Amniotic epithelial cell (primary cell): ENCODE measurements around a stretch of chr7.

DNA sequence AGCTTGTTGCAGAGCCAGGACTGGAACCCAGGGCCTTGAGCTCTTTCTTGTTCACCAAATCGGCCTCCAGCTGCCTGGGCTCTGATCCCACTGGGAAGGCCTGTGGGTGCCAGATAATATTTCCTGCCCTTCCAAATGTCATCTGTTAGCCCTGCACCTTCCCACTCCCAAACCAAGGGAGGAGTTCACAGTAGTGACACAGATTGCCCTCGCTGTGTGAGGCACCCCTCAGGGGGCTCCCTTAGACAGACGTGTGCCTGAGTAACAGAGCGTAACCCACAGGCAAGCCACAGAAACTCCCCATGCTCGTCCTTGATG lies 973 bp upstream of the ASB10 start:
- RRBS: no CpG with 5 or more reads among the region's 5 CpGs

- RRBS: no CpG with 5 or more reads among the region's 6 CpGs
Measured at GRCh38 chr7:151432907-151433379, 7.0 kb downstream of the CRYGN start.

DNA sequence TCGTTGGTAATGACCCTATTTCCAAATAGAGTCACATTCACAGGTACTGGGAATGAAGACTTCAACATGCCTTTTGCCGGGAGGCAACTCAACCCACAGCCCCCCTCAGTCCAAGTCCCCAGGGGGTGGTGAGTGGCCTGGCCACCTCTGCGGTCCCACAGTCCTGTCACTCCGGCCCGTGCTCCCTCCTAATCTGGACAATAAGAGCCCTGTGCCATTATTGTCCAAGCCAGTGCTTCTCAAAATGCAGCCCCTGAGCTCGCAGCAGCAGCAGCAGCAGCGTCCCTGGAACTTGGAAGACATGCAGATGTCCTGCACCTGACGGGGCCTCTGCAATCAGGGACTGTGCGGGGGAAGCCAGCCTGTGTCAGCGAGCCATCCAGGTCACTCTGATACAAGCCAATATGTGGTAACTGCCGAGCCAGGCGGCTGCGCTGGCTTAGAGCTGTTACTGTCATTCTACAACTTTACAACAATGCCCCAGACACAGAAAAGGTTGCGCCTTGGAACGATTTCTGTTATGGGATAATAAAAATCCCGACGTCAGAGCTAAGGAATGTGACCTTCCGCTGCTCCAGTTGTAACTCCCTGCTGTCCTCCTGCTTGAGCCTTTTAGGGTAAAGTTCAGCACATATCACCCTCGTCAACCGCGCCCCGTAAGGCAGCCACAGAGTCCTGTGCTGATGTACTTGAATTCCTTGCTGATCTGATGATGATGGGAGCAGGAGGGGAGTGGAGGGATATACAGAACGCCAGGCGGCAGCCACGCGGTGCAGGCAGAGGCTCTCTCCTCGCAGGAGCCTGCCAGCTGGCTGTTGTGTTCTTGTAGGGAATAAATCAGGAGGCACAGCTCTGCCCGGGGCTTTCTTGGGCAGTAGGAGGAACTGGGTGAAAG lies 19.8 kb upstream of the CRYGN start:
- RRBS: 60% methylated on average over 1 of the region's 28 CpGs

DNA sequence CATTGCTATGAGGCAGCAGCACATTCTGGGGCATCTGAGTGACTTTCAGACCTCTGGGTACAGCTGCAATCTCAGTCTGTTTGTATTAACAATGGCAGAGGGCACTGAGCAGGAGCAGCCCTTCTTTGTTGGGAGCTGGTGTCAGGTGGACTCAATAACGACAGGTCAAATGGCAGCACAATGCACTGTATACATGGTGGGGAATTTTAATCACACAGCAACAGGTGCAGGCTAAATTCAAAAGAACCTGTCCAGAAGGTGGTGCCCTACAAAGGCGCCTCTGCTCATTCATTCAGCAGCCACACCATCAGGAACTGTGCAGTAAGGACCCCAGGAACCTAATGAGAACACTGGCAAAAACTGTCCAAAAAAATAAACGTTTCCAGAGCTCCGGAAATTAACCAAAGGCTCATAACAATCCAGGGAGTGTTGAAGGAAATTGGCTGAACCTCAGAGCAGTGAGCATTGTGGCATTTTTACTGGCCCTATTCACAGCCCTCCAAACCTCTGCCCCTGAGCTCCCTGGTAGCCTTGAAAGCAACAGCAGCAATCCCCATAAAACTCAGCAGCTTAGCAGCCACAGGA lies 22.0 kb upstream of the CRYGN start:
- RRBS: no CpG with 5 or more reads among the region's 4 CpGs

- RRBS: no CpG with 5 or more reads among the region's 7 CpGs
Measured at GRCh38 chr7:151506703-151507409, 12.8 kb downstream of the RHEB start.

DNA sequence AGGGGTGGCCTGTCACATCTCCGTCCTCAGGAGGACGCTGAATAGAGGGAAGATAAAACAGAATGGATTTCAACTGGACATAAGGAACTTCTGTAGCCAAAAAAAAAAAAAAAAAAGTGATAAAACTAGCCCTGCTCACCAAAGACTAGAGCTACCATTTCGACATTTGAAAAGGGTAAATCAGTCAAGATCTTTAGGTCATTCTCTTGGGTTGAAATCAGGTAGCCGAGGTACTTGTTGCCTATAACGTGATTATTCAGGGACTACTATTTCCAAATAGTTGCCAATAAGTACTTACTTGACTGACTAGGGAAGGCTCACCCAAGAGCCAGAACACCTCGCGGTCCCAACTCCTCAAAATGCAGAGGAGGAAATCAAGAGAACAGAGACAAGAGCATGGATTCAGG lies 2.1 kb downstream of the RHEB start:
- RRBS: no CpG with 5 or more reads among the region's 7 CpGs

- RRBS: 2% methylated on average over 46 of the region's 135 CpGs
Measured at GRCh38 chr7:151518732-151519822, 618 bp downstream of the RHEB start.

GRCh38 chr7:151558392-151558897 lies 38.8 kb upstream of the RHEB start:
- RRBS: 44% methylated on average over 2 of the region's 13 CpGs

DNA sequence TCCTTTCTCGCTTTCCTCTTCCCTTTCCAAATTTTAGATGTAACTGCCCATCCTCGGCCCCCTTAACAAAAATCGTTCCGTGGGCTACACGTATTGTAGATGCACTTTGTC lies 112.8 kb upstream of the RHEB start:
- RRBS: no CpG with 5 or more reads among the region's 5 CpGs

GRCh38 chr7:151647621-151648425 lies 128.1 kb upstream of the RHEB start:
- RRBS: no CpG with 5 or more reads among the region's 10 CpGs

DNA sequence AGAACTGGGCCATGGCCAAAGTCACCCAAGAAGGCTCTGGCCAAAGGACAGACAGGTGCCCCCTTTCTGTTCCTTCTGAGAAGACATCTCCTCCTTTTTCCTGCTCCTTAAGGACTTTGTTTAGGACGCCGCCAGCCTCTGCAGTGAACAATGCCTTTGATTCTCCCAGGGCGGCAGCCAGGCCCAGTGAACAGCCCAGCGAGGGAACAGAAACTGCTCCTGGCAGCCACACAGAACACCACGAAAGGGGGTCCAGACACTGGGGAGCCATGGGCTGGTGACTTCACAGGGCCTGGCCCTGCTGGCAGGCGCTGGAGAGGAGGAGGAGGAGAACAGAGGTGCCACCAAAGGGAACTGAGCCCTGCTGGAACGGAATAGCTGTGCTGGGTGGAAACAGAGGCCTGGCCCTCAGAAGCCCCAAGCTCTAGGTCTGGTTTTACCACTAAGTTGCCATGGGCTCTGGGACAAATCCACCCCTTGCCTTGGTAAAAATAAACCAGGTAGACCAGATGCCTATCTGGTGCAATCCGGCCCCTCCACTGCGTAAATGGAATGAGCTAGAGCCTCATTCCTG lies 163.3 kb upstream of the RHEB start:
- RRBS: no CpG with 5 or more reads among the region's 9 CpGs

GRCh38 chr7:151696688-151697322 lies 177.1 kb upstream of the RHEB start:
- RRBS: no CpG with 5 or more reads among the region's 14 CpGs

DNA sequence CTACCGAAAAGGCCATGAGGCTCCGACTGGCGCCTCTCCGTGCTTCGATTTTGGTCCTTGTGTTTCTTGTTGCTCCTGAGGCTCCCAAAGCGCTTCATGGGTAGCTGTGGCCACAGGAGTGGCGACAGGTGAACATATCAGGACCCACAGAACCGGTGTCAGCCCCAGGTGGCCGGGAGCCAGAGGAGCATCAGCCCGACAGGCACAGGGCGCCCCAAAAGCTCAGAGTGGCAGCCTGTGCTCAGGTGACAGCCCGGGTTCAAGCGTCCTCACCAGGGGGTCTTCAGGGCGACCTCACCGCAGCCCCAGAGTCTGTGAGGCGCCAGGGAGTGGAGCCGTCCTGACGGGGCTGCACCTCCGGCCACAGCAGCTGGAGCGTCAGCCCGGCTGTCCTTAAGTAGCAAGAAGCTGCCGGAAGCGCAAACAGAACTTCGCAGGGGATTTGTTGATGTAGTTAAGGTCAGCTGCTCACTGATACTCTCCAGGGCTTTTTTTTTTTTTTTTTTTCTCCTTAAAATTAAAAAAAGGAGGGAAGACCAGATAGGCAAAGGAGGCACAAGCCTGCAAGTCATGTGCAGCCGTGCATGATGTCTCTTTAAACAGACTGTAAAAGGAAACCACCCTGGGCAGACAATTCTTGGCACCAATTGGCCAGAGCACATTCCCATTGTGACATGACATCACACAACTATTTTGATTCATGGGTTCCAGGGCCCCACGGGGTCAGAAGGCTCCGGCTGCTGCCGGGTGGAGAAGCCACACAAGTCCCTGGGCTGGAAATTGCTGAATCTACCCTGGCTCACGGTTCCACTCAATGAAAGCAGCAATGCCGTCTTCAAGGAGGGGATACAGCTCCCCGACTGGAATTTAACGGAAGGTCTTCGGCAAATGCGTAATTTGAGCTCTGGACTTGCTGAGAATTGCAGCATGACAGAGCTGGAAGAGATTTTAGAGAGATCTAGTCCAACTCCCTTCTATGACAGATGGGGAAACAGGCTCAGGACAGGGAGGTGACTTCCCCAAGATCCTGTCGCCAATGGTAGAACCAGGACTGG lies 140.7 kb downstream of the PRKAG2 start:
- RRBS: 8% methylated on average over 6 of the region's 35 CpGs

GRCh38 chr7:151755851-151757039 lies 120.7 kb downstream of the PRKAG2 start:
- RRBS: no CpG with 5 or more reads among the region's 40 CpGs

DNA sequence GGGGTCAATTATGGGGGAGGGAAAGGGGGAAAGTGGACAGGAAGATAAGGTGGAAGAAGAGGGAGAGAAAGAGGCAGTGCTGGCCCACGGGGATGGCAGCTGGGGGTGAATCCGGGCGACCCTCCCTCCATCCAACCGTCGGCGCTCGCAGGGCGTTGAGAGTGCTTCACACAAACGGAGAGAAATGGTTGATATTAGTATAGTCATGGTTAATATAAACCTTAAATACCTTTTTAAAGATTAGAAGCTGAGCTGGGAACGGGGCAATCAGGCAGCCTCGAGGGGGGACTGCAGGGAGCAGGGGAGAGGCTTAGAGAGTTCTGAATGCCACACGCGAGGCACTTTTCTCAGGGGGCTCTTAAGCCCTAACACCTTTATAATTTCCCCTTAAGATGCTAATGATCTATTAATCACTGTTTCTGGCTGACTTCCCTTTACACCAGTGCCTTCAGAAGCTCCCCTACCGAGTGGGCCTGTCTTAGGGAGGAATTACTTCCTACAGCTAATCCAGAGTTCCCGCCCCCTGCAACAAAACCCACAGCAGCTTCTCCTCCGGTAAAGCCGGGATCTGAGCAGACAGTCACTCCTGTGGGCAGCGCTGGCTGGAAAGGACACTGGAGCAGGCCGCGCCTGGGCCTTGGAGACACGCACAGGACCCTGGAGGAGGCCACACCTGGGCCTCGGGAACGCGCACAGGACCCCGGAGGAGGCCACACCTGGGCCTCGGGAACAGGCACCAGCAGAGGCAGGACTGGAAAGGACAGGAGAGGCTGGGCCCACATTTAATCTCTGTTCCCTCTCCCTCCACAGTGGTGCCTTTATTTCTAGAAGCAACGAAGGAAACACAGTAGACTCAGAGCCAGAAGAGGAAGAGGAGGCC lies 39.3 kb downstream of the PRKAG2 start:
- RRBS: no CpG with 5 or more reads among the region's 27 CpGs

GRCh38 chr7:151855178-151855625 lies 21.7 kb downstream of the PRKAG2 start:
- RRBS: no CpG with 5 or more reads among the region's 10 CpGs

- RRBS: no CpG with 5 or more reads among the region's 12 CpGs
Measured at GRCh38 chr7:151867152-151867640, 9.7 kb downstream of the PRKAG2 start.

DNA sequence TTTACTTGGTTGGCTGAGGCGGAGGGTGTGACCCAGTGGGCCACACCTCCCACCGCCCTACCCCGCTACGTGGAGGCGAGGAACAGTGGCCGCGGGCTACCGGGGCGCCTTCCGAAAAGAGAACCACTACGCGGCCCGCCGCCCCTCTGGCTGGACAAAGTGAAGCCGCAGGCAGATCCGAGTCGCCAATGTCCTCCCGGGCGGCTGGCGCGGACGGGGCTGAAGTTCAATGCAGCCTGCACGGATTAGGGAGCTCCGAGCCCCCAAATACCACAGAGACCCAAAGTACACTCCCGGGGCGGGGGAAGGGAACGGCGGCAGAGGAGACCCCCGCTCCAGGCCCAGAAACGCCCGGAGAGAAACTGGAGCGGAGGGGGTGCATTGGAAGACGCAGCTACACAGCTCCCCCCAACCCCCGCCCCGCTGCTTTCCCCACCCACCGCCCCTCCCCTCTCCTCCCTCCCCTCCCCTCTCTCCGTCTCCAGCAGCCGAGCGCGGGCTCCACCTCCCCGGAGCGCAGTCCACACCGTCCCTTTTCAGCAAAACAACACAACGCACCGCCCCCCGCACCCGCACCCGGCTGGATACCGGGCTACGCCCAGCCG lies 1.2 kb downstream of the PRKAG2 start:
- RRBS: 1% methylated on average over 23 of the region's 51 CpGs

DNA sequence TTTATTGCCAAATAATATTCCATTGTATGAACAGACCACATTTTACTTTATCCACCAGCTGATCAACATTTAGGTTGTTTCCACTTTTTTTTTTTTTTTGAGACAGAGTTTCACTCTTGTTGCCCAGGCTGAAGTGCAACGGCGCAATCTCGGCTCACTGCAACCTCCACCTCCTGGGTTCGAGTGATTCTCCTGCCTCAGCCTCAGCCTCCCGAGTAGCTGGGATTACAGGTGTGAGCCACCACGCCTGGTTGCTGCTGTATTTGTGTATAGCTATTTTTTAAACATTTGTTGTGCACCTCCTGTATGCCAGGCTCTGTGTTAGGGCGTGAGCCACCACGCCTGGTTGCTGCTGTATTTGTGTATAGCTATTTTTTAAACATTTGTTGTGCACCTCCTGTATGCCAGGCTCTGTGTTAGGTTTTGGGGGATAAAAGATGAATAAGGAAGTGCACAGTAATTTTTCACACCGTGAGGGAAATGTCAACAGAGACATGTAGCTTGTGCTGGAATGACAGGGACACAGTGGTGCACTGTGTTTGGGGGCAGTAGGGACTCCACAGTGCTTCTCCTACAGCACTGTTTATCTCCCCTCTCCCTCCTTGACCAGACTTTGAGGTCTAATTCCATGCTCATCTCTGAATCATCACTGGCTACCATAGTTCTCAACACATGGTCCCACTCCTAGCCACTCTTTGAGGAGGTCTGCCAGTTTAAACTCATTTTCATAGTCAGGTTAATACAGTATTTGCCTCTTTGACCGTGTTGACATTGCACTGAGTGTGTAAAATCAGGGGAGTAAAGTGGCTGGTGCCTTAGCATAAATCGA lies 89.2 kb downstream of the GALNT11 start:
- RRBS: no CpG with 5 or more reads among the region's 11 CpGs

- RRBS: no CpG with 5 or more reads among the region's 4 CpGs
Measured at GRCh38 chr7:152335787-152336648, 99.8 kb downstream of the KMT2C start.